Airway epithelial cell (primary cell): ENCODE results near the genes CYP4F22 and AP1M1.

DNA sequence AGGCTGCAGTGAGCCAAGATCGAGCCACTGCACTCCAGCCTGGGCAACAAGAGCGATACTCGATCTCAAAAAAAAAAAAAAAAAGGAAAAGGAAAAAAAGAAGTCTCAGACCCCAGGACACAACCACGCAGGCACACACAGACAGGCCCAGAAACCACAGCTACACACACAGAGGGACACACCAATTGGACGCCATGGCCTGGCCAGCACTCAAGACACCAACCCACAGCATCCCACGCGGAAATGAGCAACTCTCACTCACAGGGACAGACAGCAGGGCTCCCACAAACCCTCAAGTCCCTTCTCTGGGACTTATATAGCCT is 5.9 kb downstream of the NOTCH3 start:
- RAMPAGE, long total RNA, result no peak

DNA sequence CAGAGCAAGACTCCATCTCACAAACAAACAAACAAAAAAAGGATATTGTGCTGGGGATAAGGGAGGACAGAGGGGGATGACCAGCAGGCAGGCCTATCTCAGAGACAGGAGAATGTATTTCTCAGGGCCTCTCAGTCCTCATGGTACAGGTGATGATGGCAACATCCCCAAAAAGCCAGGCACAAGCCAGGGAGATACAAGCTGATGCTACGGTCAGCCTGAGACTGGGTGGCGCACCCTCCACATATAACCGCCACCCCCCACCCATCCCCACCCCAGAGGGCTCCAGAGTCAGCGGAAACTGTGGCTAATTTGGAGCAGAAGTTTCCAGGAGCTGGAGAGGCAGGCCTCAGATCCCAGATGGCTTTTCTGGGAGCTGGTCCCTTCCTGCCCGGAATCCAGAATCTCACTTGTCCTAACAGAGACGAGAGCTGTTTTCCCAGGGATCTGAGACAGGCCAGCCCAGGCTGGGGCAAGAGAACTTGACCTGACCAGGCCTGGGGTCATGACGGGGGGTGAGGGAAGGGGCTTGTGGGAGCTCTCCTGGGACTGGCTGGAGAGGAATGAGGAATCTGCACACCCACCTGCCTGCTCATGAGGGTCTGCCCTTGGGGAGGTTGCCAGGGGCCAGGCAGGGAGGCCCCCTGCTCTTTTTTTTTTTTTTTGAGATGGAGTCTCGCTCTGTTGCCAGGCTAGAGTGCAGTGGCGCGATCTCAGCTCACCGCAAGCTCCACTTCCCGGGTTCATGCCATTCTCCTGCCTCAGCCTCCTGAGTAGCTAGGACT is 6.5 kb downstream of the EPHX3 start:
- RAMPAGE, long total RNA, result no peak

- RAMPAGE, long total RNA, result no peak
Observed at GRCh38 chr19:15256052-15256472, 23.8 kb upstream of the EPHX3 start.

GRCh38 chr19:15279860-15280526 is 47.7 kb upstream of the EPHX3 start:
- RAMPAGE, long total RNA, result no peak

DNA sequence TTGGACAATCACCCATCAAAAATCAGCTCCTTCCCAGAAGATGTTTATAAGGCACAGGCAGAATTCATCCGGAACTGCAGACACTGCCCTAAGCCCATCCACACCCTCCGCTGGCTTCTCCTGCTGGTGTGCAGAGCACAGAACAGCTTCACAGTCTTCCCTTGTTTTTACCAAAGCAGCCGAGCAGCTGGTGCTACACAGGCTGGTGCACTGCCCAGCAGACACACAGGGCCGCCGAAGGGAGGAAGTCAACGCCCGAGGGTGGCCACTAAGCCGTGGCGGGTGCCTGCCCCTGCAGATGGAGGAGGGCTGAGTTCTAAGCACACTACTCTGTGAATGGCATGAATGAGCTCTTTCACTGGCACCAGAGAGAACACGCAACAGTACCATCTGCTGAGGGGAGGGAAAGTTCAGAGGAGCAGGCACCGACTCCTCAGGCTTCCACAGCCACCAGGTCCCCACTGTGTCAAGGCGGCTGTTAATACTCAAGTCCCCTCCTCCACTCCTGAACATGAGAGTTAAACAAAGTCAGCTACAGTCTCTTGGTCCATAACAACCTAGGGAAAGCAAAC is 43.8 kb downstream of the BRD4 start:
- RAMPAGE, long total RNA, result no peak

DNA sequence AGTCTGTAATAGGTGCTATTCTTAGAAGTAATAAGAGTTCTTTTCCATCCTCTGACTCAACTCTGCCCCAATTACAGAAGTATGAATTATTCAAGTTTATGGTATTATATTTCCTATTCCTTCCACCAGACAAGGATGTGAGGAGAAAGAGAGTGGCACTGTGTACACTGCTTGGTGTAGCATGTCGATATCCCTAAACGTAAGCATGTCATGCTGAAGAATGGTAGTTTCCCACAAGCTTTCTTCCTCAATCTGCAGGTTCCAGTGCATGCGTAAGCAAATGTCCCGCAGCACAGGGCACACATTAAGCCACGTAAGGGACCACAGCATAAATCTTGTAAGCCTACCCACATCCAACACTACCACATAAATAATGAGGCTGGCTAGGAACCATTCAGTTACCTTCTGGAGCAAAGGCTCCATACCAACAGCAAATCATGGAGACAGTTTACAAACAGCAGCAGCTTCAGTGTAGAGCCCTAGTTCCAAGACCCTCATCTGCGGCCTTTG is 14.0 kb downstream of the BRD4 start:
- RAMPAGE, long total RNA, result no peak

DNA sequence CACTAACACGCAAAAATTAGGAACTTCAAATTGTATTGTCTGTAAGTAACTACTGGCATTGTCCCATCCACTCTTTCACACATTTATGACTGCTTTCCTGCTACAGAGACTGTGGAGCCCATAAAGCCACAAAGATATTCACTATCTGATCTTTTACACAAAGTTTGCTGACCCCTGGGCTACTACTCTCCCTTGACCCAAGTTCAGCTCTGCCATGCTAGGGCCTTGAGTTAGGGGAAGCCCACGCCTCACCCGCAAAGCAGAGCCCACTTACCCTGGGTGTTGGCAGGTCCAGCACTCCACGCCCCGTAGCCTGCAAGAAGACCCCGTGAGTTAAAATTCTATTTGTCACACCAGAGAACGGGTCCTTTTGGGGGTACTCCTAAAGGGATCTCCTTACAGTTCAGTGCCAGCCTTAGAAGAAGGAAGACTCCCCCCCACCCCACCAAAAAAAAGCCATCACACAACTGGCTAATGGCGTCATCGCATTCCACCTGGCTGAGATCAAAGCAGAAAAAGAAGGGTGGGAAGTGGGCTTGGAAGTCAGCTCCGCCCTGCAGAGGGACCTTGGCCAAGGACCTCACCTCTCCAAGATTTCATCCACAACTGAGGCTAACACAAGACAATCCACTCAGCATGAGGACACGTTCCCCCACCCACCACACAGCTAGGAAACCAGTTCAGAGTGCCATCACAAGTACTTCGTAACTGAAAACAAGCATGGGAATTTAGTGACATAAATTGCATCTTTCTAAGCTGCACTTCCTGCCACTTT is 2.7 kb downstream of the AKAP8 start:
- RAMPAGE, long total RNA, result no peak

GRCh38 chr19:15380278-15380737 is 721 bp upstream of the AKAP8 start:
- RAMPAGE, long total RNA, result no peak

GRCh38 chr19:15421130-15421734 is 2.4 kb upstream of the AKAP8L start:
- RAMPAGE, long total RNA, result no peak

DNA sequence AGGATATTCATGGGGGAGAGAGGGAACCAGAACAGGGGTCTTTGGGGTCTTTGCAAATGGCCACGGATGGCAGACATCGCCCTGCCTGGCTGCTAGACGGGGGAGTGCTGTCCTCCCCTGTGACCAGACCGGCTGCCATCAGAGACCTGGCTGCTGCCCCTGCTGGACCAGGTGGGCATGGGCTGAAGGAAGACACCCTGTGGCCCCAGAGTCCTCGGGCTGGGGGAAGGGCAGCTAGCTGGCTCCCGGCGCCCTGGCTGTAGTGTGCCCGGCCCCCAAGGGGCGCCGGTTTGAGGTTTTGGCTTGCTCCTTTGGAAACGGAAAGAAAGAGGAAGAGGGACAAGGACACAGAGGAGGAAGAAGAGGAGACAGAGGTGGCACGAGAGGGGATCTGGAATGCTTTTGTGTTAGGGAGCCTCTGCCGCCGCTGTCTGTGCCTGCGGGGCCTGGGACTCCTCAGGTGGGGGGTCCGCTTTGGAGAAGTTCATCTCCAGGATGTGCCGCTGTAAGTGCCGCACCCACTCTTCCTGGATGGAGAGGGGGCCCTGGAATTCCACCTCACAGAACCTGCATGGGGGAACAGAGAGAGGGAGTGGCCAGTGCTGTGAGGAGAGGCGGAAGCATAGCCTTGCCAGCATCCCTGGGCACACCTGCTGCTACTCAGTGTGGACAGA is 4.0 kb upstream of the AKAP8L start:
- RAMPAGE, long total RNA, result no peak

- RAMPAGE, long total RNA, result no peak
Observed at GRCh38 chr19:15431402-15432536, 13.0 kb upstream of the AKAP8L start.

- RAMPAGE, long total RNA, result no peak
Observed at GRCh38 chr19:15508166-15508755, at the start of gene CYP4F22. CYP4F22 (plus strand) TSS chr19:15508525.

DNA sequence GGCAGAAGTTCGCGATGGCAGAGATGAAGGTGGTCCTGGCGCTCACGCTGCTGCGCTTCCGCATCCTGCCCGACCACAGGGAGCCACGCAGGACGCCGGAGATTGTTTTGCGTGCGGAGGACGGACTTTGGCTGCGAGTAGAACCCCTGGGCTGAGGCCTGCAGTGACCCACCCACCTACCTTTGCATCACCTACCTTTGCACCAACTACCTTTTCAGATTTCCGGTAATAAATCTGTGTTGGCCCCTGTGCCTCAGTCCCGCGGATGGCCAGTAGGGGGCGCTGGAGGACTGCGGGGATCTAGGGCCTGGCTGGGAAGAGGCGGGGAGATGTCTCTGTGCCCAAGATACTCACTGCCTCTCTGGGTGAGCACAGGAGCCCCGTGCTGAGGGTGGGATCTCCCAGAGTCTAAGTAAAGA is 11.5 kb upstream of the CYP4F3 start:
- RAMPAGE, long total RNA, result no peak

- RAMPAGE, long total RNA, result no peak
Observed at GRCh38 chr19:15864852-15865358, 33.0 kb downstream of the CYP4F2 start.

- RAMPAGE, long total RNA, result no peak
Observed at GRCh38 chr19:16094666-16095476, 16.8 kb upstream of the RAB8A start.

GRCh38 chr19:16160806-16161555 is 12.3 kb downstream of the CIB3 start:
- RAMPAGE, long total RNA, result no peak

- RAMPAGE, long total RNA, result no peak
Observed at GRCh38 chr19:16197354-16198111, at the start of gene AP1M1. AP1M1 (plus strand) TSS chr19:16197911.

GRCh38 chr19:16325566-16326274 is 1.1 kb downstream of the KLF2 start:
- RAMPAGE, long total RNA, result no peak

DNA sequence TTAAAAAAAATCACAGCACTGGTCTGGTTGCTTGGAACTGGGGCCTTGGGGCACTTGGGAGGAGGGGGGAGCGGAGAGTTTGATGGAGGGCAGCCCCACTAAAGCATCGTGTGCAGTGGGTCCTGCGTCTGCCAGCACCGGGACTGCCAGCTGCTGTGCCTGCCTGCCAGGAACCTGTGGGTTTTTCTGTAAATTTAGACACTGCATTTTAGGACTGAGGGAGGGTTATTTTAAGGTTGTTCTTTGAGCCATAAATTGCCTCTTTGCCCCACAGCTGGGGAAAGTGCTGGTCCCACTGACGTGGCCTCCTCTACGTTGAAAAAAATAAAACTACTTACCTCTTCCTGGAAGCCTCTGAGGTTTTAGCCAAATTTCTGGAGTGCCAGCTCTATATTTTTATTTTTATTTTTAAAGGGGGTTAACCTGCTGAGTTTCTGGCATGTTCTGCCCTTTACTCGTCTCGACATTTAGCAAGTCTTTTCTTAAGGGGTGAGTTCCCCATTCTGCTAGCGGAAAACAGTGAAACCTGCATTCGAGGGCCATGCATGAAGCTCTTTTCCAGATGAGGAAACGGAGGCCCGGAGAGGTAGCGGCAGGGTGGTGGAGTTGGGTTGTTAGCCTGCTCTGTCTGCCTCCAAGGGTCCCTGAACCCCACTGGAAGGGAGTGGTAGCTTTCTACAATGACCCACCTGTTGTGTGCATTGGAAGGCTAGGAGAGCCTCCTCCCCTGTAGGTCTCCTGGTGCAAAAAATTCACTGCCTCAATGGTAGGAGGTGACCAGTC is 3.1 kb downstream of the KLF2 start:
- RAMPAGE, long total RNA, result no peak

GRCh38 chr19:16338222-16339567 is 14.1 kb downstream of the KLF2 start:
- RAMPAGE, long total RNA, result no peak